Airway epithelial cell (primary cell): ENCODE measurements around a stretch of chr12.

DNA sequence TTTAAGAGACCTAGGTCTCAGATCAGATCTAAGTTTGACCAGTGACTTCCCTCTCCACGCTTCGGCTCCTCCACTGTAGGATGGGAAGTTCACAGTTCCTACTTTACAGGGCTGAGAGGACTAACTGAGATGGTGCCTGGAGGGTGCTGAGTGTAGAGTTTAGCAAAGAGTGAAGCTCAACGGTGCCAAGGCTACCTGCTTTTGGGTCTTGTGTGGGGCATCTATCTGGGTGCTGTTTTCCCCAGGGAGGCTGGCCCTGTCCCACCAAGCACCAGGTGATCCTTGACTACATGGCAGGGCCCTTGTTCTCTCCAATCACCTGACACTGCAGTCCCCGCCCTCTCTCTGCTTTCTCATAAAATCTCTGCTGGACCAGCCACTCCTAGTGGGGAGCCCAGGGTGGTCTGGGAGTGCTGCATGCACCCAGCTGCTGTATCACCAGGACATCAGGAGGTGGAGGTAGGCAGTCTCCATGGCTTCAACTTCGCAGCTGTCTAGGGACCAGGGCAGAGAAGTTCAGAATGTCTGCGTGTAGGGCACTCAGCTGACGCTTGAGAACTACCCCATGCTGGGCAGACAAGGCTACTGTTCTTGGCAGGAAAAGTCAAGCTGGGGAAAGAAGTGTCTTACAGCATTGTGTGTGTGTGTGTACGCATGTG lies 2.4 kb downstream of the WSCD2 start:
- RAMPAGE, long total RNA, result no peak

DNA sequence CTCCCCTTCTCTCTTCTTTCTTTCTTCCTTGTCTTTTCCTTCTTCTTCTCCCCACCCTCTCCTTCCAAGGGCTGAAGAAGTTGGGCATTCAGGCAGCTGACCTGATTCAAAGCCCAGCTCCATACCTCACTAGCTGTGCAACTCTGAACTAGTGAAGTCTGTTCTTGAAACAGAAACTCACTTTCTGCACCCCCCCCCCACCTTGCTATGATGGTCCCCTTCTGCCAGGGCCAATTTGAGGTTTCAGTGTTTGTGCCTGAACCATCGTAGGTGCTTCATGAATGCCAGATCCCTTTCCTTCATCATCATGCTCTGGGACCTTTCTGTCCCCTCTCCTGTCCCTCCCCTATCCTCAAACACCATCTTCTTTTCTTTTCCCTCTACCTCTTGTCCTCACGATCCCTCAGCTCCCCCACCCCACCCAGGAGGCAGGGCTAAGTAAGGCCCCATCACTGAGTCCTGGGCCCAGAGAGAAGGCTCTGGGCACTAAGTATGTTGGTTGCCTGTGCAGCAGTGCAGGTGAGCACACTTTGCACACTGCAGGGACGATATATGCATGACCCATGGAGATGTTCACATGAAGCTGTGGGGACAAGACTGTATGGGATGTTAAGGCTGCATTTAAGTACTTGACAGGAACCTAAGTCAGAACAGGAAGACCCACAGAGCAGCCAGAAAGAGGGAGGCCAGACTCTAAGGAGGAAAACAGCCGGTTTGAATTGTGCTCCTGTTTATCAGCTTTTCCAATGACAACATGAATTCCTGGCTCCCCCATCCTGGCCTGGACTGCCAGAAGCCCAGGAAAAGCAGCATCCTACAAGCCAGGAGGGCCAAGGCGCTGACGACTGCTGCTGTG lies 50.1 kb downstream of the CMKLR1 start:
- RAMPAGE, long total RNA, result no peak

DNA sequence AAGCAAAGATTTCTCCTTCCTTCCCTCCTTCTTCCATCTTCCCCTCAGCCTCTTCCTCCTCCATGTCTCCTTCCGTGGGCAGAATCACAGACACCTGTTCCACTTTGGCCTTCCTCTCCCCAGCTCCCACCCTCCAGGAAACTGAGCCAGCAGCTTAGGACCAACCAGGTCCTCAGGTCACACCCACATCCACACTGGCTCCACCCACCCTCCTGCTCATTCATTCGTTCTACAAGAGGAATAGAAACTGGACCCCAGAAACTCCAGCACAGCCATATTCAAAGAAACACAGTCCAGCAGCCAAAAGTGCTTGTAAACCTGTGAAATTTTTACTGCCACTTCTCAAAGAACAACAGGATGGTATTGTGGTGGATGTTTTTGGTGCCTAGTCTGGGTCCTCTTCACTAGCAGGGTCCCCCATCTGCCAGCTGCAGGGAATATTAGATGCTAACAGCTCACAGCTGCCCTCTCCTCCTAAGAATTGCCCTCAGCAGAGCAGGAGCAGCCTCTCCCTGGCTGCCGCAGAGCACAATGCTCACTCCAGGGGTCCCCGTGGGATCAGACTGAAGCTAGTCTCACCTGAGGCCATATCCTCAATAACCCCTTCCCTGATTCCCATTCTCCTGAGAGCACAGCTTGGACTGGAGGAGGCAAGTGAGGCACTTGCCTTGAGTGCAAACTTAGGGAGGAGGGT lies 18.4 kb downstream of the CMKLR1 start:
- RAMPAGE, long total RNA, result no peak

- RAMPAGE, long total RNA, result no peak
Observed at GRCh38 chr12:108522721-108523250, 7.7 kb downstream of the FICD start.

DNA sequence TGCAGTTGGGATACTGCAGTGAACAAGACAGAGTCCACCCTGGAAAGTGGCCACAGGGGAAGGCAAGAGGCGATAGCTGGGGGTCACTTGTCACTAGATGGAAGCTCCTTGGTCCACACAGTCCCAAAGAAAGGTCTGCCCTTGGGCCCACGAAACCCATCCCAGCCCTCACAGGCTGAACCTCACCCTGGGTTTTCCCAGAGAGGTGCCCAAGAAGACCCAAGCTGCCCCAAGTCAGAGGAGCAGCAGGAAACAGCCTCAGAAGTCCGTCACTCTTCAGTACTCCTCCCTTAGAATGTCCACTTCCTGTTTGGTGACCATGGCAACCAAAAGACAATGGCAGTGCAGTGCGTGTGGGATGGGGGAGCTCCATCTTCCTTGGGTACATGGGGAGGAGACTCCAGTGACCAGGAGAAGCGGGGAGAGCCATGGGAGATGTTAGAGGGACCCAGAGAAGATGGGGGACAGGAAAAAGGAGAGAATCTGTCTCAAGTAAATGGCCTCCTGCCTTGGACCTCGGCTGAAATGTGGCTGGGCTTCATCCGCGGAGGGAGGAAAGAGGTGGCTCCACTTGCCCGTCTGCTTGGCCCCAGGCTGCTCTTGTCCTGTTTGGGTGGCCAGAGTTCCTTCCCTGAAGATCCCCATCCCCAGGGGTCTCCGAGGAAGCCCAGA lies 11.2 kb downstream of the SELPLG start:
- RAMPAGE, long total RNA, result no peak

- RAMPAGE, long total RNA, result no peak
Observed at GRCh38 chr12:108646789-108647742, 13.4 kb upstream of the SELPLG start.

- RAMPAGE, long total RNA, result no peak
Observed at GRCh38 chr12:108656921-108657593, 23.4 kb upstream of the SELPLG start.

DNA sequence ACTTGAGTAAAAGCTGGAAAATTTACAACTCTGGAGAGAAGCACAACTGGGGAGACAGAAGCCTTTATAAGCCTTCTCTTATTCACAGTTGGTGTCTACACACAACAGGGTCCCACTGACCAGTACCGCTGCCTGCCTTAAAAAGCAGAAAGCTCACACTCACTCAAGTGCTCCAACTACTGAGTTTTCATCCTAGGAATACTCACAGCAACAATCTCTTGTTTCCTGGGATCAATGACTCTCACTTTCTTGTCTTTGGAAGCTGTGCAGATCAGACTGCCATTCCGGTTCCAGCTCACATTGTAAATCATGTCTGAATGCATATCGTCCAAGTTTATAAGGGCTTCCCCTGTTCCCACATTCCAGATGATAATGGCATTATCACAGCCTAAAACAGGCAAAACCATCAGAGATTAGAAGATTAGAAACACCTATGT lies 24.9 kb upstream of the SELPLG start:
- RAMPAGE, long total RNA, result no peak

GRCh38 chr12:108666277-108667165 lies 32.8 kb upstream of the SELPLG start:
- RAMPAGE, long total RNA, result no peak

DNA sequence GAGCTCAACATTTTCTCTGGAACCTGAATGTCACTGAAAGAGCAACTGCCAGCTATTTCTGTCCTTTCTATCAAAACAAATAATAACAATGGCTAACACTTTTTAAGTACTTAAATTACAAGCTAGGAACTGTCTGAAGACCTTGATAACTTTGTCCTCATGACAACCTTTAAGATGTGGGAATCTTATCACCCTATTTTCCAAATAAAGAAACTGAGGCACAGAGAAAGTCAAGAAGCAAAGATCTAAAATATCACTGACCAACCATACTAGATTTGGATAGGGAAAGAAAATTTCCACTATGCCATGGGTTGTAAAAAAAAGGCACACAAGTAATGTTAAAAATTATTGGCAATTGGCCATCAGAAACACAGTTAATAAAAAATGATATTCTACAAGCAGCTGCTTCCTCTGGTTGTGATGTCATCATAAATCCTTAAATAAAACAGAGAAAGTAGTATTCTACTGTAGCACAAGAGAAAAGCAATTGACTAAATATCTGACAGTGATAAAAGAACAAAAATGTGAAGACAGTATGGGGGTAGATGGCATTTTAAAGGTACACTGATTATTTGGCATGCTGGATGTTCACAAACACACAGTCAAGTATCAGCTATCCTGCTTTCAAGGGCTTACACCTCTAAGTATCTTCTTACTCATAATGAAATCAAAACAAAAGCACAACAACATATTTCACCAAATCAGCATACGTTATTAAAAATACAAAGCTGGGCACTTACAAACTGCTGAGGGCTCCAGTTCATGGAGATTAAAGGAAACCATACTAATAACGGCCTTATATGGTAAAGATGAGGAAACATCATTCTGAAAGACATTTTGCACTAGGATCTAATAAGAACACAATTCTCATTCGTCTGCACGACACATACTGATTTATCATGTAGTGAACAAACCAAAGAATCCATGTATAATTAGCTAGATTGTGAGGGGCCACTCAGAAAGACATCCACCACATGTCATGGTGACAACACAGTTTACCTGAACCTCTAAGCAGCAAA lies 45.7 kb downstream of the CORO1C start:
- RAMPAGE, long total RNA, result no peak

GRCh38 chr12:108692418-108692802 lies 38.9 kb downstream of the CORO1C start:
- RAMPAGE, long total RNA, result no peak

- RAMPAGE, long total RNA, result no peak
Observed at GRCh38 chr12:108699768-108700825, 31.2 kb downstream of the CORO1C start.

- RAMPAGE, long total RNA, result no peak
Observed at GRCh38 chr12:108773518-108774367, 42.4 kb upstream of the CORO1C start.

GRCh38 chr12:108800378-108800968 lies 56.9 kb downstream of the SSH1 start:
- RAMPAGE, long total RNA, result no peak

- RAMPAGE, long total RNA, result no peak
Observed at GRCh38 chr12:108803284-108803987, 53.9 kb downstream of the SSH1 start.

DNA sequence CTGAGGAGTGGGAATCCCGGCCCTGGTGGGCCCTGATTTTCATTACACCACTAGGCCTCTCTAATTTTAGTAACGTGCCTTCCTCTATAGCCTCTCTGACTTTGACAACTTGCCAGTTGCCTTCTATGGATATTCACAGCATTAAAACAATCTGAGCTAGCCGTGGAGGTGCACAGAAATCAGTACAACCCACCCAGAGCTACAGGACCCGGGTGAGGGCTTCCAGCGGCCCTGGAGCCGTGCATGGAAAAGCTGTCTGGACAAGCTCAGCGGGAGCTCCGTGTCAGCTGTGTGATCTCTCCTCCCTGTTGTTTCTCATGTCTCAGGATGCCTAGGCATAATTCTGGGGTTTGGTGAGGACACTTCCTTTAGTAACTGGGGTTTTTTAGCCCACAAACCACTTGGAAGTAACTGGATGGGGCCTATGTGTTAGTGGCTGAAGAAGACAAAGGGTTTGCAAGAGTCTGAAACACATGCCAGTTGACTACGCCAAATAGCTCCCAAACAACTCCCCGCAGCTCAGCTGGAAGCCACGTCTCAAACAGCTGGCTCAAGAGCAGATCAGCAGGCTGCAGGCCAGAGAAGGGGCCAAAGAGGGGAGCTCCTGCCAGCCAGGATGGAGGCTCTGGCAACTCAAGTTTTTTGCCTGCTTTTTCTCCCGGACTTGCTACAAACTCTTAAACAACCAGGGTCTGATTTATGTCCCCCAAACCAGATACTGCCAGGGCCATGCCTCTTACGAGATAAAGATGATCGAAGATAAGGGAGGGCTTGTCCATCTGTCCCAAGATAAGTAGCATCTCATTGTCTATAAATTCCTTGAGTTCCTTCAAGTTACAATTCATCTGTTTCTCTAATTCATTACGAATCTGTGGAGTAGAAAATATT lies 52.8 kb downstream of the SSH1 start:
- RAMPAGE, long total RNA, result no peak

- RAMPAGE, long total RNA, result no peak
Observed at GRCh38 chr12:108855465-108856205, 1.7 kb downstream of the SSH1 start.

DNA sequence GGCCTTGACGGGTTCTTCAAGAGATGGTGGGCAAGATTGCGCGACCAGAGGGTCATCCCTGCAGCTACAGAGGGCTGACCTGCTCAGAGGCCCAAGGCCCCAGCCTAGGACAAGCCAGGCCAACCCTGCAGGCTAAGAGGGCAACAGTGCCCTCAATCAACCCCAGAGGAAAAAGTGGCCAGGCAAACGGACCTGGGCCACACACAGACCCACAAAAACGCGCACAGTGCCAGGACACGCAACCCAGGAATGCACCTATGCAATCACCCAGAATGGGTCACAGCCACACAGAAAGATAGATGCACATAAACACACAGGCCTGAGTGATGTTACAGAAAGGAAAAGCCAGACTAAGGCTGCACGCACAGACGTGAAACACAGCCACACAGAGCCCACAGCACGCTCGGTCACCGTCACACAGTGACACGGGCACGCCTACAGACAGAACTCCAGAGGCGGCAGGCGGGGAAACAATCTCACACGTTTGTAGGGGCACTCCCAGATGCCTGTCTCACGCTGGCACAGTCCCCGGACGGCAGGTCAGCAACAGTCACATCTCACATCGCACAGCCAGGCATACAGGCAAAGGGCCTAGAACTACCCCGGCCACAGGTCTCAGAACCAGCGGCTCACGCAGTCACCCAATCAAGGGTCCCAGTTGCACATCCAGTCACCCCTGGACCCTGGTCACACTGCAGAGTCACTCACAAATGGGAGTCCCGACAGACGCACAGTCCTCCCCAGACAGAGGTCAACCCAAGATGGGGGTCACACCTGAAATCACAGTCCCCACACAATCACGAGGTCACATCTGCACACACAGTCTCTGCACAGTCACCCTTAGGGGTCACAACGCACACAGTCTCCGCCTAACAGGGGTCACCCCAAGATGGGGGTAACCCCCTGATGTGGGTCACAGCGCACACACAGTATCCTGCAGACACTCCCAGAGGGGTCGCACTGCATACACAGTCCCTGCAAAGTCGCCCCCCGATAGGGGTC lies 876 bp downstream of the SSH1 start:
- RAMPAGE, long total RNA, result no peak

GRCh38 chr12:109087076-109088065 lies 5.9 kb downstream of the ALKBH2 start:
- RAMPAGE, long total RNA, result no peak

DNA sequence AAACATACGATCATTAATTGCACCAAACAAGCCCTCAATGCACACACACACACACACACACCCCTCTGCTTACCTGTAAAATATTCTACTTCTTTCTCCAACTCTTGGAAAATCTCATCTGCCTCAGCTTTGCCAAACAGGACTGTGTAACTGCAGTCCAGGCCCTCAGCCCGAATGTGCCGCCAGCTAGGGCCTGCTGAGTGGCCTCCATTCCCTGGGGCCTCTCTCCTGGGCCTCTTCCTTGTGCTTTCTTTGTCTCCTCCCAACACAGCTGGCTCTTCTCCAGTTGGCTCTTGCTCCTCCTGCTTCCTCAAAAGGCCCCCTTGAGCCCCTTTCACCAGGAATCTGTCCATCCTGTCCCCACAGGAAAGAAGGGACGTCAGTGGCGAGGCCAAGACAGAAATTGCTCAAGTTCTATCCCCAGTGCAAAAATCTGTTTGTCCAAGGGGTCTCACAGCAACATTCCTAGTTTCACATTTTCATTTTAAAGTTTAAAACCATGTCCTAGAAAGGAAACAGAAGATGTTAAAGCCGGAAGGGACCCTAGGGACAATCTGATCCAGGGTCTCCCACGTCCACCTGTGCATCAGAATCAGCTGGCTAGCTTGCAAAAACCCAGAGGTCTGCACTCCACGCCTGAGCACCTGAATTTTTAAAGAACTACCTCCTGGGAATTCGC lies 699 bp downstream of the ALKBH2 start:
- RAMPAGE, long total RNA, result no peak